Epithelial cell of esophagus (primary cell): ENCODE measurements around a stretch of chr1.

DNA sequence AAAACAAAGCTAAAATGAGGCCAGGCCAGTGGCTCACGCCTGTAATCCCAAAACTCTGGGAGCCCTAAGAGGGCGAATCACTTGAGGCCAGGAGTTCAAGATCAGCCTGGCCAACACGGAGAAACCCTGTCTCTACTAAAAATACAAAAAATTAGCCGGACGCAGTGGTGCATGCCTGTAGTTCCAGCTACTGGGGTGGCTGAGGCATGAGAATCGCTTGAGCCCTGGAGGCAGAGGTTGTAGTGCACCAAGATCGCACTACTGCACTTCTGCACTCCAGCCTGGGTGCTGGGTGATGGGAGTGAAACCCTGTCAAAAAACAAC lies 191.2 kb upstream of the SGIP1 start:
- RRBS: no CpG with 5 or more reads among the region's 7 CpGs

GRCh38 chr1:66353093-66353928 lies 180.6 kb upstream of the SGIP1 start:
- RRBS: no CpG with 5 or more reads among the region's 7 CpGs

- RRBS: no CpG with 5 or more reads among the region's 5 CpGs
Measured at GRCh38 chr1:66365460-66366154, 168.3 kb upstream of the SGIP1 start.

GRCh38 chr1:66401938-66402764 lies 131.8 kb upstream of the SGIP1 start:
- RRBS: no CpG with 5 or more reads among the region's 4 CpGs

DNA sequence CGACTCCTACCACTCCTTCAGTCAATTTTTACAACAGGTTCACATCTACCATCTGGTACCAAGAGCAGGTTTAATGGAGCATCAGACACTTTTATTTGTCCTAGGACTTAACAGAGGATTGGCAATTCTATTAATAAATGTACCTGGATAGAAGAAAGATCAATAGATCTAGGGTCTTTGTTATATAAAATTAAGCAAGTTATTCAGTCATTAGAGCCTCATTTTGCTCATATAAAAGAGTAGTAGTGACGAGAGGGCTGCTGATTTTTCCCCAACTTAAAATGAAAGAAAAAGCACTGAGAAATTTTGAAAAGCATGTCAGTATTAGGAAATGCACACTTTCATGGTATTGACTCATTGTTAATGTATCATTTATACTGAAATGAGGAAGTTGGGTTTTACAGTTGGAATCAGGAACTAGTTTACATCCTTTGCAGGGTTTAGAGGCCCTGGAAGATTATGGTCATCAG lies 95.1 kb upstream of the SGIP1 start:
- RRBS: no CpG with 5 or more reads among the region's 2 CpGs

GRCh38 chr1:66918896-66919477 lies 5.7 kb downstream of the DNAI4 start:
- RRBS: no CpG with 5 or more reads among the region's 1 CpG

GRCh38 chr1:66946007-66946434 lies 21.2 kb downstream of the MIER1 start:
- RRBS: no CpG with 5 or more reads among the region's 2 CpGs

- RRBS: no CpG with 5 or more reads among the region's 1 CpG
Measured at GRCh38 chr1:66948700-66949076, 23.9 kb downstream of the MIER1 start.

GRCh38 chr1:67479817-67480016 lies 49.5 kb upstream of the SERBP1 start:
- RRBS: no CpG with 5 or more reads among the region's 2 CpGs

GRCh38 chr1:67586633-67586981 lies 98.4 kb upstream of the GADD45A start:
- RRBS: no CpG with 5 or more reads among the region's 5 CpGs

DNA sequence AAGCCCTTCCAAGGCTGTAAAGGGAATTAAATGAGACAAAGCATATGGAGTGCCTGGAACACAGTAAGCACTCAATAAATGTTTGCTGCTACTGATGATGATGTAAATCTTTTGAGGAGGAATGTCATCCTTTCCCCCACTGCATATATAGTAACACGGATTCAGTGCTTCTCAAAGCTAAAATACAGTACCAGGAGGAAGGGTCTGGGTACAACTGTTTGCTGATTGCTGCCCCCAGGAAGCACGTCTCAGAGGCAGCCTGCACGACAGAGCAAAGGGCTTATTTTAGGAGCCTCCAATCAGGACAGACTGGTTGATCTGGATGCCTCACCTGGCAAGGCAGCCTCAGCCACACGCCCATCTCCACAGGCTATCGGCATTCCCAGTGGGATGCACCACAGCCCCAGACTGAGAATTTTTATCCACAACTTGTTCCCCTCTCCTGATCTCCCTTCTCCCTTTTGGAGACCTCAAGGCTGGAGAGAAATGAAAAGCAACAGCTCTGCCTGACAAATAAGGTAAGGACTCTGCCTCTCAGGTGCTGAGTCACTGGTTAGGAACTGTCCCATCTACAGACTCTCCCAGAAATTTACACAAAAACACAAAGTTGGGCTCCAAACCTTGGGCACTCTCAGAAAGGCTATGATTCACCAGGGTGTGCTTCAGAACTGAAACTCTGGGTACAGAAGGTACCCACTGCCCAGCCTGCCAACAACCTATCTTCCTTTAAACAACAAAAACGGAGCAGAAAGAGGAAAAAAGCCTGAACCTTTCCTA lies 64.5 kb downstream of the GADD45A start:
- RRBS: no CpG with 5 or more reads among the region's 6 CpGs

DNA sequence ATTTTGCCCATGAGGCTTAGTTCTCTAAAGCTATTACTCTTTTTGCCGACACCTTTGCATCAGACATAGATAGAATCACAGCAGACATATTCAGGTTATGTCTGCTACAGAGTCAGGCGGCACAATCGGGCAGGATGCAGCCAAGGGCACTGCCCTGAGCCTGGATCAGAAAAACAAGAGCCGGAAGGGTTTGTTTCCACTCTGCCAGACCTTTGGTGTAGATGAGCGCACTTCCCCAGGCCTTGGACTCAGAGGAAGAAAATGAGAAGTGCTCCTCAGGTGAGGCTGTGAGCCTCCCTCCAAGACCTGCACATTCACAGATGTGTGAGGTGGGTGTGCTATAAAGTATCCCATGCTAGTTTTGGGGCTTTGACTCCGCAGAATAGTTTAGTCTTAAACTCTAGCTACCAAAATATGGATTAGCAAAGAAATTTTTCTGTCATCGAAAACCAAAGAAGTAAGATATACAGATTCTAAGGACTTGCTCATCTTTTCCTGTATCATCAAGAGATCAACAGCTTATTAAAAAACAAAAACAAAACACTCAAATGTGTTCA lies 43.6 kb downstream of the GNG12 start:
- RRBS: no CpG with 5 or more reads among the region's 7 CpGs

DNA sequence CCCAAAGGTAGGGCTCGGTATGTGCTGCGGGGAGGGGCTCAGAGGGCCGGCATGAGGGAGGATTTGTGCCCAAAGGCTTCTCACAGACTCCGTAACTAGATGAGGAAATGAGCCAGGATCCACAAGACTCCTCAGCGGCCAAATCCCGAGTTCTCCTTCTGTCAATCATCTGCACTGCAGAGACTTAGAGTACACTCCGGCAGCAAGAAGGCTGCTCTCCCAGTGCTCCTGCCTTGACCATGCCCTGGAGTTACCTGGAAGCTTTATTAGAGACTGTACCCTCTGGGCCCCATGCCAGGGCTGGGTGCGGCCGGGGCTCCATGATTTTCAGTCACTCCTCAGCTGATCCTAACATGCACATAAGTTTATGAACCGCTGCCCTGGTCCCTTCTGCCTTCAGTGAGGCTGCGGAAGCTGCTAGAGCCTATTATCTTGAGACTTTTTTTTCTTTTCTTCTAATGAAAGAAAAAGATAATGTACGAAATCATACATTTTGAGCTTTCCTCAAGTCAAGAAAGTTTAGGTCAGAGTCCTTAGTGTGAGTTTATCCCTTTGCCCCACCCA lies 17.5 kb downstream of the GNG12 start:
- RRBS: no CpG with 5 or more reads among the region's 12 CpGs

DNA sequence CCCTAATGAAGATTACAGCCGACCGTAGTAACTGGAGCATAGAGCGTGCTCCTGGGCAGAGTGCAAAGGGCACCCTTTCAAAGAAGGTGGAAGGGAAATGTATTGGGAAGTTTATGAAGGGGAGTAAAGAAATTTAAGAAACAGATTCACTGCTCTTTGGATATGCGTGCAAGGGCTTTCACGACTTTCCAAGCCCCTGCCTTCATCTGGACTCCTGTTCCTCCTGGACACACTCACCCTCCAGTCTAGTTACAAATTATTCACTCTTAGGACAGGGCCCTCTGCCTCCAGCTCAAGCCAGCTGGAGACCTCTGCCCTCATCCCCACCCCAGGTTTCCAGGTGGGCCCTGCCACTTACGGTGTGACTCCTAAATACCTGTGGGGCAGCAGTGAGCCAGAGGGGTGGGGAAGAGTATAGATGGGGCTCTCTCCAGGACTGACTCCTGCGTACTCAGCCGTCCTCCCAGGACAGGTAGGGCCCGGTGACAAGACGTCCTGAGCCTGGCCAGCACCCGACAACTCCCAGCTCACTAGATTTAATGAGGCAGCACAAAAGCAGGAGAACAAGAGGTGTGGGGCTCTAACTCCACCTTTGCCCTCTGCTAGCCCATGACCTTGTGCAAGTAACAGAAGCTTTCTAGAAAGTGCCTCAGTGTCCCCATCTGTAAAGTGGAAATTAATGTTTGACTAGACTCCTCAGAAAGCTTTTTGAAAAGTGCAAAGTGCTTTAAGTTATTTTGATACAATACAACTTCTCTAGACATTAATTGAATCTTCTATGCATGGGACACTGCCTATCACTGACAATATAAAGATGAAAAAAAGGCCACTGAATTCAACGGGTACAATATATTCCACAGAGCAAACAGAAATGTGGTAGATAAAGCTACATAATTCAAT lies 16.8 kb downstream of the GNG12 start:
- RRBS: no CpG with 5 or more reads among the region's 12 CpGs

DNA sequence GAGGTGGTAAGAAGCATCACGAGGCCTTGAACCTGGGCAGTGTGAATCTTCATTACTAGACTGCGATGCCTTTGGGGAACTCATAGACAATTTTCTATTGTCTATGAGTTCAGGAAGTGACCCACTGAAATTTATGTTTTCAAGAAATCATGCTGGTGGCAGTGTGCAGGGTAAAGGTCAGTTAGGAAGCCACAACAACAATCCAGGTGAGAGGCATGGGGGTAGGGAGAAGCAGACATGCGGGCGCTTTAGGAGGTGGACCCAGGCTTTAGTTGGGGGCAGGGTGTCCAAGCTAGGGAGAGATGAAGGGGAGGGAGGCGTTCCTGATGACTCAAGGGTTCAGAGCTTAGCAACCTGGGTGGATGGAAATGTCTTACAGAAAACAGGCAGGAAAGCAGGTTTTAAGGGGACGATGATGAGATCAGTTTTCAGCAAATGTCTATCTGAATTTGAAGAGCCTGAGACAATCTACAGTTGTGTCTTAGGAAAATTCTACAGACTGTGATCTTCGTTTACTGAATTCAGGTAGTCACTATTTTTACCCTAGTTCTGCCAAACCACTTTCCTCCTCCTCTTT lies 14.3 kb downstream of the GNG12 start:
- RRBS: no CpG with 5 or more reads among the region's 7 CpGs

DNA sequence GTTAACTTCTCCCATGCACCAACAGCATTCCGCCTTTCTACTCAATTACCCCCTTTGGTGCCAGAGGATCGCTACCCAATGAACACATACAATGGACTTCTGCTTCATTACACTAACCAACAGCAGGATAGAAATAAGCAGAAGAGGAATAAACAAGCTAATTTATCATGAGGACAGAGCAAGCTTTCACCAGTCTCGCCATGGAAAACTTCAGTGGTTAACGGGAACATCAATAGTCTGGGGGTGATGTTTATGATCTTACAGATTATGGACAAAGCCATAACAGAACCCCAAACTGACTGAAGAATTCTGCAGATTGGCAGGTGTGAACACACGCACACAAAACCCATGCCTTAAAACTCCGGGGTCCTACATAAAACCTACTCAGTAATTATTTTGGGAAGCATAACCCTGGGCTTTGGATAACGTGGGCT lies 15.0 kb downstream of the WLS start:
- RRBS: no CpG with 5 or more reads among the region's 7 CpGs

- RRBS: no CpG with 5 or more reads among the region's 3 CpGs
Measured at GRCh38 chr1:70353346-70353611, 1.2 kb downstream of the ANKRD13C start.

DNA sequence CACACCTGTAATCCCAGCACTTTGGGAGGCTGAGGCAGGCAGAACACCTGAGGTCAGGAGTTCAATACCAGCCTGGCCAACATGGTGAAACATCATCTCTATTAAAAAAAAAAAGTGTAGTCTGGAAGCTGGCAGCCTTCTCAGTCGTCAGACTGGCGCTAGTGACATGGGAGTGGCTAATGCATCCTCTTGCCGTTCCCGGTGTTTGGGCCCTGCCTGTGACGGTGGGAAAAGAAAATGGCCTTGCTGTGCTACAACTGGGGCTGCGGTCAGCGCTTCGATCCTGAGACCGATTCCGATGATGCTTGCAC lies 119.2 kb downstream of the CTH start:
- RRBS: no CpG with 5 or more reads among the region's 10 CpGs